Breast (tissue), 4 donors: ENCODE measurements around the genes PUS10 and TMEM17.

- PRO-cap, 3 experiments, result no peak in any of the 3 experiments
- RRBS, result no CpG with 5 or more reads among the region's 15 CpGs
These were observed 71.4 kb downstream of the VRK2 start for GRCh38 chr2:58117750-58118648.

GRCh38 chr2:58950742-58951131 is 709.6 kb upstream of the FANCL start:
- PRO-cap, 3 experiments, result no peak in any of the 3 experiments
- RRBS, result no CpG with 5 or more reads among the region's 4 CpGs

DNA sequence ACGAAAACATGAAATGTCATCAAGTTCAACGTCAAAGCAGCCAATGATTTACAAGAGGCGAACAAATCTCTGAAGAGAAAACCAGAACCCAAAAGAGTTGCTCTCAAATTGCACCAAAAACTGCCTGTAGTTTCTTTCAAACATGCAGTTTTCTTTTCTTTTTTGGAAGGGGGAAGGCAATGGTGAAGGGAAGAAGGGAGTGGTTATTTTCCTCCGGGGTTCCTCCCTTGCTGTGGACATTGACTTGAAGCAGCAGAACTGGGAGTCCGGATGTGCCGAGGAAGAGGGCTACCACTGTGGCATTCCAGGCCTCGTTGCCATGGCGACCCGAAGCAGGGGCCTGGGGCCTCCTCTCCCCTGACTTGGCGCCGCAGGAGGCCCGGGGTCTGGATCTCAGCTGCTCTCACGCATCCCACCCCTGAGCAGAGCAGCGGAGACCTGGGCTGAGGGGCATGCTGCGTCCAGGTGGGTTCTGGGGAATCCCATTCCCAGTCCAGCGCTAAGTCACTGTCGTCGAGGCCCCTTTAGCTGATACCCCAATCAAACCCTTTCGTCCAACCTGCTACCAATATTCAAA is 100.3 kb downstream of the BCL11A start:
- PRO-cap, 3 experiments, result no peak in any of the 3 experiments
- RRBS, result 41% methylated on average over 6 of the region's 19 CpGs

DNA sequence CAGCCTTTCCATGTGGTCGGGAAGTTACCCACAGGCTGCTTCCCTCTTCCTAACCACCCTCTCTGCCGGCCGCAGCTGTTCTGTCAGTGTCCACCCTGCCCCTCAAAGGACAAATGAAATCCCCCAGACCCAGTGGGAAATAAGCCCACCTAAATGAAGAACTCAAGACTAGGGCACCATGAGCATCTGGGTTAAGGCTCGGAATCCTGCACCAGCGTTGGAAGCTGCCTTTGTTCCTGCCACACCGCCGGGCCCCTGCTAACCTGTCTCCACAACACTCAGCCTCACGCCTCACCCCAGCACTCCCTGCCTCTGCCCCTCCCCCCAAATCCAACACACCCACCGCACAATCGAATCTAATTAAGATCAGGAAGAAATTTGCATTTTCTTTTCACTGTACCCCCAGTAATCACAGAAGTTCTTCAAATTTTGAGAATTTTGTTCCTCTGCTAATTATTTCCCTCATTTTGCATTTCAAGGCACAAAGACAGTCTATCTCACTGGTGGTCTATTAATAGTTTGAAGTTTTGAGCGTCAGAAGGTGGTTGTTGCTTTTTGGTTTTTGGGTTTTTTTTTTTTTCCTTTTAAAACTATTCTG is 21.6 kb downstream of the BCL11A start:
- PRO-cap, 3 experiments, result no peak in any of the 3 experiments
- RRBS, result no CpG with 5 or more reads among the region's 11 CpGs

- PRO-cap, 3 experiments, result no peak in any of the 3 experiments
- RRBS, result no CpG with 5 or more reads among the region's 9 CpGs
These were observed 48.2 kb upstream of the PAPOLG start for GRCh38 chr2:60707750-60708303.

GRCh38 chr2:60787402-60788090 is 31.5 kb downstream of the PAPOLG start:
- PRO-cap, 3 experiments, result no peak in any of the 3 experiments
- RRBS, result no CpG with 5 or more reads among the region's 12 CpGs

- PRO-cap, 3 experiments, result peak in 3 of 3 experiments; most common plus-strand start chr2:61018363 (in 3); most common minus-strand start chr2:61018252 (in 1)
- RRBS, result no CpG with 5 or more reads among the region's 28 CpGs
These were observed at the start of gene PUS10 for GRCh38 chr2:61017783-61018467. PUS10 (minus strand) TSS chr2:61018255.

DNA sequence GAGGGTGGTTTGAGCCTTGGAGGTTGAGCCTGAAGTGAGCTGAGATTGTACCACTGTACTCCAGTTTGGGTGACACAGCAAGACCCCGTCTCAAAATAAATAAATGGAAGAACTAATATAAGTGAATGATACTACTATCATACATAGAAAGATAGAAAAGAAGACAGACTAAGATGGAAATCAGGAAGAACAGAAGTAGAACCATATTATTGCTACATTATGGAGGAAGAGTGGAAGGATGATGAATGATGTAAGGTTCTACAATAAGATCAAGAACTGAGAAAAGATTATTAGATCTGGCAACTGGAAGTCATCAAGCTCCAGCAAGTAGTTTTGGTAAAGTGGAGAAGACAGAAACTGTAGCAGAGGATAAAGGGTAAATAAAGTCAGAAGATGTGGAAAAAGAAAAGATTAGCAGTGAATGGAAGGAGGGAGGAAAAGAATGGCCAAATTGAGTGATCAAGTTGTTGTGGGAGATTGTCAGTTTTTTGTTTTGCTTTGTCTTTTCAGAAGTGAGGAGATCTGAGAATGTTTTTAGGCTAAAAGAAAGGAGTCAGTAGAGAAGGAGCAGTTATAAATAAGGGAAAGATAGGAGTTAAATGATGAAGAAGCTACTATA is 23.3 kb upstream of the PUS10 start:
- PRO-cap, 3 experiments, result no peak in any of the 3 experiments
- RRBS, result no CpG with 5 or more reads among the region's 1 CpG

GRCh38 chr2:61200176-61200807 is 38.3 kb downstream of the C2orf74 start:
- PRO-cap, 3 experiments, result no peak in any of the 3 experiments
- RRBS, result no CpG with 5 or more reads among the region's 4 CpGs

- PRO-cap, 3 experiments, result no peak in any of the 3 experiments
- RRBS, result no CpG with 5 or more reads among the region's 9 CpGs
These were observed 21.4 kb upstream of the USP34 start for GRCh38 chr2:61491899-61493123.

DNA sequence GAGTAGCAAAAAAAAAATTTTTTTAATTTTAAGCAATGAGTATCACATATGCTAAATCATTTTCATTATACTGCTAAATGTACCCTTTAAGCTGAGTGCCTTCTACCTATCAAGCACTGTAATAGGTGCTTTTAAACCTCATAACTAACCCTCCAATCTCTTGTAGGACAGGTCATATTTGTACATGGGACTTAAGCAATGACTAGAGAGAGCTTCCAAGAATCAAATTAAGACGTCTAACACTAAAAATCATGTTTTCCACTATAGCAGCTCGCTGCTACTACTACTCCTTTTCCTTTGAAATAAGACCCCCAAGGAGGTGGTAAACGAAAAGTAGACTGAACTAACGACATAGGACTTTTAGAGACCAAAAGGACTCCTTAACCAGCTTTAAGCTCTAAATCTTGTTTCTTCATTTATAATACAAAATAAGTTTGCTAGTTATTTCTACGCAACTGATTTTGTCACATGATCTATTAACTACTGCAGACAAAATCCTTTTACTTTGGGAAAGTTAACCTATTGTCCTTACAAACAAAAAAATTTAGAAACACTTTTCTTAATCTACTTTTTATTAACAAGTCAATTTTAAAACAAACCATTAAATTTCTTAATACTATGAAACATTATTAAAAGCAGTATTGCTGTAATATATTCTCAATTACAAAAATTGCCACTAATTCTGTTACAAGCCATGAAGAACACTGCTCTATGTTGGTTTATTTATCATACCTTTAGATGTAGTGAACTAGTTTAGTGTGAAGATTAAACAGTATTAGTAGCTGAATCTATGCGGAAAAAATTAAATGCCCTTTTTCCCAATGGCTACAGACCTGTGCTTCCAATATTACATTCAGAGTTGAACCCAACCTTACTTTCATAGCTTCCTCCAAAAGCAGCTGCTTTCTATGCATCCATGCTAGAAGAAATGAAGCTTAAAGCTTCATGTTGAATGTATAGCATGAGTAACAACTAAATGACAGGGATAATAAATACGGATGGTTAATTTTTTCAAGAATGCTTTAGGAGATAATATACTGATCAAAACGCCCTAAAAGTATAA is 7.0 kb downstream of the XPO1 start:
- PRO-cap, 3 experiments, result no peak in any of the 3 experiments
- RRBS, result no CpG with 5 or more reads among the region's 8 CpGs

- PRO-cap, 3 experiments, result peak in 3 of 3 experiments; most common plus-strand start chr2:61537288 (in 1); most common minus-strand start chr2:61537328 (in 3)
- RRBS, result 3% methylated on average over 11 of the region's 49 CpGs
These were observed 889 bp downstream of the XPO1 start for GRCh38 chr2:61537261-61537672.

- PRO-cap, 3 experiments, result no peak in any of the 3 experiments
- RRBS, result no CpG with 5 or more reads among the region's 5 CpGs
These were observed 139.6 kb downstream of the FAM161A start for GRCh38 chr2:61714166-61714675.

- PRO-cap, 3 experiments, result no peak in any of the 3 experiments
- RRBS, result no CpG with 5 or more reads among the region's 3 CpGs
These were observed 142.7 kb upstream of the B3GNT2 start for GRCh38 chr2:62053073-62053659.

- PRO-cap, 3 experiments, result no peak in any of the 3 experiments
- RRBS, result no CpG with 5 or more reads among the region's 14 CpGs
These were observed 1.4 kb downstream of the B3GNT2 start for GRCh38 chr2:62197304-62197635.

GRCh38 chr2:62406358-62406800 is 99.6 kb downstream of the TMEM17 start:
- PRO-cap, 3 experiments, result no peak in any of the 3 experiments
- RRBS, result no CpG with 5 or more reads among the region's 6 CpGs

DNA sequence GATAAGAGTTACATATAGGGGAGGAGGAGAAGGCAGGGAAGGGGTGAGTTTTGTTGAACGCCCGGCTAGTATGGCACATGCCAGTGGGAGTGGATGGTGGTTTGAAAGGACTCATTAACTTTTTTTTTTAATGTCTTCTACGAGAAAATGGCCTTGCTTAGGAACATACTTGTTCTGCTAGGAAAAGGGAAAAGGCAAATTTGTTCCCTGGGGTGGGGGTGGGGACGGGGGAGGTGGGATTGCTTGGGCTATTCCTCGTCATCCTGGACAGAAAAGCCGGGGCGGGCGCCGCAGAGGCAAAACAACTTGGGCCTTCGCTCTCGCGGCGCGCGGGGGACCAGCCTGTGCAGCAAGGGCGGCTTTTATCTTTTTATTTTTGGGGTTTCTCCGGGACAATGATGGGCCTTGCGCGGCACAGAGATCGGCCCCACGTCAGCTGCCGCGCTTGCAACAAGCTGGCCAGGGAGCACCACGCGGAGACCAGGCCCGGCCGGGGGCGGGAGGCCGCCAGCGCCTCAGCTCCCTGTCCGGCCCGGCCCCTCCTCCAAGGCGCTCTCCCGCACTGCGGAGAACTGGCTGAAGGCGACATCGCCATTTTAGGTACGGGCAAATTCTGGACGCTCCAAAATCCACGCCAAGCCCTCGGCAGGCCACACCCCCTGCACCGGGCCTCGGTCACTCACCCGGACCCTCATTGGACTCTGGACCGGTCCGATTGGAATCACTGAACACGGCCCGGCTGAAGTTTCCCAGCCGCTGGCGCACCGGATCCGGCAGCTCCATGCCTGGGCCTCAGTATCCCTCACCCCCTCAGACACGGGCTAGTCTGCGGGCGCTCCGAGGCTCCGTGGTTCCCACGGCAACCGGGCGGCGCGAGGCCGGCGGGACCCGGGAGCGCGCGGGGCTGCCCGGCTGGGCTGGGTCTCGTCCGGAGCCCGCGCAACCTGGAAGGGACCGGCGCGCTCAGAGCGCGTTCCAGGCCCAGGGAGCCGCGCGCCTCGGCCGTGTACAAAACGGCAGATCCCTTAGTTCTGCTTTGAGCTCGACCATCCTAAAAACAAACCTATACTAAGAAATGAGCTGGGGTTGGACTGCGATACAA is at the start of gene TMEM17:
Gene TMEM17 (minus strand): TSS at position 849 of the 1,102 bp plus-strand sequence.
- PRO-cap, 3 experiments, result peak in 3 of 3 experiments; most common plus-strand start position 704 of the sequence (in 3); most common minus-strand start position 812 of the sequence (in 3)
- RRBS, result under 1% methylated on average over 22 of the region's 86 CpGs

DNA sequence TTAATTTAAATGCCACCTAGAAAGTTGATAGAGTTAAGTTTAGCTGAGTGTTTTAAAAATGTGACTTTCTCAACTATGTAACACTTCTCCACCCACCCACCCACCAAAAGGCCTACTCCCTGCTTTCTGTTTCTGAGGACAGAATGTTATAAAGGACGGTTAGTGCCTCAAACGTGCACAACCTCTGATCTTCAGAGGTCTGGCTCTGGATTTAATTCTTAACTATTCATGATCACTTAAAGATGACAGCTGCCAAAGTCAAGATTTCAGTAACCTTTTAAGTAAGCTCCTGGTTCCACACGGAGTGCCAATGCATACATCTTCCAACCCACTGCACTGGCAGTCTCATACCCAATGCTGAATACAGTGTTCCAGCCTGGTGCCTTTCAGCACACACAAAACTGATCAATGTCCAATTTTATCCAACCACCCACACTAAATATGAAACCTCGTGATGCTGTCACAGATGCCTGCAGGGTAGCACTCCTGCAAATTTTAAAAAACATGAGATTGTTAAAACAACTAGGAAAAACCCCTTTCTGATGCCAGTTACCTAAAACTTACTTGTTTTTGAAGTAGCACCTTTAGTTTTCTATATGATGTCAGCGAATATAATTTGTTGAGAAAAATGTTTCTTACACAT is 84.0 kb downstream of the EHBP1 start:
- PRO-cap, 3 experiments, result no peak in any of the 3 experiments
- RRBS, result no CpG with 5 or more reads among the region's 5 CpGs

DNA sequence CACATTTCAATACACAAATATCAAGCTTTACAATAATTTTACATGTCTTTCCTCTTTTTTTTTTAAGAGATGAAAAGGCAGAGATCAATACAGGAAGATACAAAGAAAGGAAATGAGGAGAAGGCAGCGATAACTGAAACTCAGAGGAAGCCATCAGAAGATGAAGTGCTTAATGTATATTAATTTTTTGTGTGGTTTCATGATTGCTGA is 56.9 kb upstream of the OTX1 start:
- PRO-cap, 3 experiments, result no peak in any of the 3 experiments
- RRBS, result no CpG with 5 or more reads among the region's 1 CpG

DNA sequence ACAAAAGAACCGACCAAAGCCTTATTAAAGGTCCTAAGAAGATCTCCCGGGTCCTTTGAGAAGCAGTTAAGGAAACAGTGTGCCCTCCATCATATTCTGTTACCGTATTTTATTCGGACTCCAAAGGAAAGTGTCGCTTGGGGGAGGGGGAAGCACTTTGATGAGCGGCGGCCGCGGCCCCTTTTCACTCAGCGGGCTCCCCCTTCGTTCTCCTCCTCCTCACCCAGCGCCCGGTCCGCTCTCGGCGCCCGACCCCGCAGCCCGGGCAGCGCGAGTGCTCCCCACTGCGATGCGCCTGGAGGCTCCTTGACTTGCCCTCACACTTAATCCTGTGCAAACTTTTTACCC is 1.4 kb upstream of the OTX1 start:
- PRO-cap, 3 experiments, result no peak in any of the 3 experiments
- RRBS, result no CpG with 5 or more reads among the region's 23 CpGs